ENCODE measurements around a stretch of chr17.

- PRO-cap: no peak
- RAMPAGE, long total RNA: no peak
These were observed 31.5 kb downstream of the METRNL start for GRCh38 chr17:83110773-83111417.

- PRO-cap: no peak
- RAMPAGE, long total RNA: no peak
These were observed 82.5 kb downstream of the METRNL start for GRCh38 chr17:83161756-83162401.

Data from OCI-LY7 (cell line).